NT2/D1 (cell line): ENCODE measurements around a stretch of chr6.

GRCh38 chr6:165409428-165409854 lies 100.0 kb upstream of the C6orf118 start:
- RRBS, 2 experiments = no CpG with 5 or more reads among the region's 14 CpGs

DNA sequence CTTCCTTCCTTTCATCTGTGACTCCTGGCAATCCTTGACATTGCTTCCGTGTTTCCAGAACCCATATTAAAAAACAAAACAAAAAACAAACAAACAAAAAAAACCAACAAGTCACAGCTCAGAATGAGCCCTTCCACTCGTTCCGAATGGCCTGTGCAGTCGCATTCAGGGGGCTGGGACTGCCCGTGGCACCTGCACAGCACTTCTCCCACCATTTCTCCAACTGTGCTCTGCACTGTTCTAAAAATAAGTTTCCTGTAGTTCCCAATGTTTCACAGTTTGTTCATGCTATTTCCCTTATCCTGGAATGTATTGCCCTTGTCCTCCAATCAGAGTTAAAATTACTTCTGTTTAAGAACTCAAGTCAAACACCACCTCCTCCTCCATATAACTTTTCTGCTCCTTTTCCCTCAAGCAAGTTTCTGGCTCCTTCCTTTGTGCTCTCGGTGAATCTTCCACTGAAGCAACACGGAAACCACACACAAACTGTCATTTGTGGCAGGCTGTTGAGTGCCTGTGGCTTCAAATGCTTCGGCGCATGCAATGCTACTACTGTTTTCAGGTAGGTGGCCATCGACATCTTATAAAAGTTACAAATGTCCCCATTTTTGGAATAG lies 57.8 kb downstream of the PDE10A start:
- RRBS, 2 experiments = no CpG with 5 or more reads among the region's 10 CpGs

- RRBS, 2 experiments = no CpG with 5 or more reads among the region's 7 CpGs
Measured at GRCh38 chr6:165656700-165657145, 6.3 kb downstream of the PDE10A start.

GRCh38 chr6:165661843-165662118 lies 1.3 kb downstream of the PDE10A start:
- RRBS, 2 experiments = under 1 to 4% methylated on average over 5 of the region's 28 CpGs

GRCh38 chr6:165694163-165694556 lies 31.1 kb upstream of the PDE10A start:
- RRBS, 2 experiments = no CpG with 5 or more reads among the region's 10 CpGs

DNA sequence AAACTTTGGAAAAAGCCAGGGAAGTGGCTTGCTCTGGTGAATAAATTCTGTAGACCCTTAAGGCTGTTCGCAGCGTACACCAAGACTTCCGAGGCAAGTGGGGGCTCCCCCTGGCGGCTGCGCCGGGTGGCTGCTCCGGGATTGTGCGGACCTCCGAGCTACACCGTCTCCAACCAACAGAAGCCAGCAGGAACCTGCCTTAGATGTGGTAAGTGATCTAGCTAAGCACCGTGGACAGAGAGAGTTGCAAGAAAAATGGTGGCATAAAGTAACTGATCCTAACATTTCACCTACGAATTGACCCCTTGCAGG lies 69.7 kb downstream of the TBXT start:
- RRBS, 2 experiments = no CpG with 5 or more reads among the region's 12 CpGs

DNA sequence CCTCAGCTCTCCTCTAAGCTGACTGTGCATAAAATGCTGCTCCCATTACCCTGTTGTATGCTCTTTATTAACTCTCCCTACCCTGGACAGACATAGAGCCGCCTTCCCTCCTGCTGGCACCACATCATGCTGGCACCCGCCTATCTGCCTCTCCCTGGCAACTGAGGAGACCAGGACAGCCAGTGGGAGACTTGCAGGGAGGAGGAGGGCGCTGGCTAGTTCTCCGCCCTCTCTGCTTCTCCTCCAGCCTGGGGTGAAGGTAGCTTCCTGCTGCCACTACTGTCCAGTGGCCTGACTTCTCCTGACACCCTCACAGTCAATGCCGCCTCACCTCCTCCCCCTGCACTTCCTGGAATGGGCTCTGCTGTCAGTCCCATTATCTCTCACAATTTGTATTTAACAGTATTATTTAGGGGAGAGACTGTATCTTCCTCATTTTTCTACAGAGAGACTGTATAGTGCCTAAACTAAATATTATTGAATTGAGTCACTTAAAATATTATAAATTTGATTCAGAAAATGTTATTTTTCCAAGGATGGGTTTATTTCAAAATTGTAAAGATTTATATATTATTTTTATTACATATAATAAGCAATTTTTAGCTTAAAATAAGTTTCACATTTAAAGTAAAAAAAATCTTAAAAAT lies 11.1 kb upstream of the PRR18 start:
- RRBS, 2 experiments = no CpG with 5 or more reads among the region's 5 CpGs

- RRBS, 2 experiments = no CpG with 5 or more reads among the region's 6 CpGs
Measured at GRCh38 chr6:166351818-166352538, 9.6 kb upstream of the SFT2D1 start.

DNA sequence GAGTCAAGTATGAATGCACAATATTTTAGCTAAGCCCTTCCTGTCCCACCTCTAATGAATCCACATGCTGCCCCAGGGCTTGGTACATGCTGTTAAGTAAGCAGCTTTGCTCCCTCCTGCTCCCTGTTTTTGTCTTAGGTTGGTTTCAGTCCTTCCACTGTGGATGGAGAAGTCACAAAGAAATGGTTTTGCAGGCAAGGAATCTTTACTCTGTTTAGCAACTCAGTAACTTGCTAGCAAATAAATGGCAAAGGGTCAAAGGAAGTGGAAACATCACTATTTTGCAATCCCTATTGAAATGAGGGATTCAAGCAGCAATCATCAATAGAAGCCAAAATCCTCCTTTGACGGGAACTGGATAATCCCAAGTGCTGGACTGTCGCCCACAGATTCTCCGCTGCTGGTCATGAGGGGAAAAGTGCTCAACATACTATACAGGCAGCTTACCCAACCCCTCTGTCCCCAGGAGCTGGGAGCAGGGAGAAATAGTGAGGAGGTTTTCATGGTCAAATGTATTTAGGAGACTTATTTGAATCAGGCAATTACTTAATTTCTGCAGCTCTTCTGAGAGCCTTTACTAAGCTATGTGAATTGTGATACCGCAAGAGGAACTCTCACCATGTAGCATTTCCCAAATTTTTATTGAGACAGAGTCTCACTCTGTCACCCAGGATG lies 5.2 kb upstream of the MPC1 start:
- RRBS, 2 experiments = no CpG with 5 or more reads among the region's 4 CpGs

- RRBS, 2 experiments = no CpG with 5 or more reads among the region's 6 CpGs
Measured at GRCh38 chr6:166394468-166394961, 11.8 kb upstream of the MPC1 start.

GRCh38 chr6:166512501-166512937 lies 74.0 kb downstream of the RAMACL start:
- RRBS, 2 experiments = 93 to 100% methylated on average over 3 of the region's 7 CpGs

GRCh38 chr6:166538623-166538844 lies 47.9 kb downstream of the RAMACL start:
- RRBS, 2 experiments = no CpG with 5 or more reads among the region's 7 CpGs

- RRBS, 2 experiments = no CpG with 5 or more reads among the region's 15 CpGs
Measured at GRCh38 chr6:166612657-166613505, 14.2 kb downstream of the RPS6KA2 start.

DNA sequence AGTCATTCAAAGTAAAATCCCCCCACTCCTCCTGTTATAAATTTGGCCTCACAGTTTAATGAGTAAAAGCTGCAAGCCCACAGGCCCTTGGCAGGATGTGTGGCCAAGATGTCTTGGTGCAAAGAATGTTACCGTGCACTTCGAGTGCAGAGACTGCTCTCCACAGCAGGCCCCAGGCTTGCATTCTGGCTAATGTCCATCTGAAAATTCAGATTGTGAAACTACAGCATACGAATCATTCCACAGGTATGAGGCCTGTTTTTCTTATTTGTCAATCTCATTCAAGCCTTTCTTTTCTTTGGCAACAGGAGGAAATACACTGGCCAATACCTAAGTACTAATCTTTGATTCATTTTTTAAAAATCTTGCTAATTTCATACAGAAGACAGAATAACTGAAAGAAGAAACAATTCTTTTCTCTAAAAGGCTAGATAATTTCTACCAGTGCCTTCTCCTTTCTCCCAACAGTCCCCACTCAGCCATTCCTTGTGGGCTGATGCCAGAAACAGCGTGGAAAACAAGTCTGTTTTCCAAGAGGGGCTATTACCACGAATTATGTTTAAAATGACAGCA lies 7.0 kb downstream of the RPS6KA2 start:
- RRBS, 2 experiments = no CpG with 5 or more reads among the region's 5 CpGs

DNA sequence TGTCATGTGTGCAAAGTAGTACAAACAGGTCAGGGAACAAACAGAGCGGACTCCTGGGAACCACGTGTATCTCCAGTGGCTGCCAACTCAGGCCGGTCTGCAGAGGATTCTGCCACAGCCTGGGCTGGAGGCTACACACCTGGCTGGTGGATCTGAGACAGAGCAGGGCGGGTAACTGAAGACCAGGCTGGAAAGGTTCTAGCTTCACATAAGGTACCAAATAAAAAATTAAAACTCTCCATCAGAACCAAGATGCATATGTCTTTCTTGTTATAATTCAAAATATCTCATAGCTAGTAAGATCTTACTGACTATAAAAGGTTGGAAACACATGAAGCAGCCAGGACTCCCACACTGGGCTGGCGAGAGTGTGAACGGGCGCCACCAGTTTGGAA lies 28.4 kb upstream of the RPS6KA2 start:
- RRBS, 2 experiments = no CpG with 5 or more reads among the region's 7 CpGs

- RRBS, 2 experiments = no CpG with 5 or more reads among the region's 11 CpGs
Measured at GRCh38 chr6:166675766-166676312, 48.8 kb upstream of the RPS6KA2 start.

DNA sequence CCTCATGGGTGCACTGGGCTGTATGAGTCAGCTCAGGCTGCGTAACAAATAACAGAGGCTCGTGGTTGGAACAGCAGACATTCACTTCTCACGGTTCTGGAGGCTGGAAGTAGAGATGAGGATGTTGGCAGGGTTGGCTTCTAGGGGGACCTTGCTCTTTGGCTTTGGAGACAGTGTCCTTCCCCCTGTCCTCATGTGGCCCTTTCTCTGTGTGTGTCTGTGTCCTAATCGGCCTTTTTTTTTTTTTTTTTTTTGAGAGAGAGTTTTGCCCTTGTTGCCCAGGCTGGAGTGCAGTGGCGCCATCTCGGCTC lies 117.8 kb upstream of the RPS6KA2 start:
- RRBS, 2 experiments = no CpG with 5 or more reads among the region's 6 CpGs

DNA sequence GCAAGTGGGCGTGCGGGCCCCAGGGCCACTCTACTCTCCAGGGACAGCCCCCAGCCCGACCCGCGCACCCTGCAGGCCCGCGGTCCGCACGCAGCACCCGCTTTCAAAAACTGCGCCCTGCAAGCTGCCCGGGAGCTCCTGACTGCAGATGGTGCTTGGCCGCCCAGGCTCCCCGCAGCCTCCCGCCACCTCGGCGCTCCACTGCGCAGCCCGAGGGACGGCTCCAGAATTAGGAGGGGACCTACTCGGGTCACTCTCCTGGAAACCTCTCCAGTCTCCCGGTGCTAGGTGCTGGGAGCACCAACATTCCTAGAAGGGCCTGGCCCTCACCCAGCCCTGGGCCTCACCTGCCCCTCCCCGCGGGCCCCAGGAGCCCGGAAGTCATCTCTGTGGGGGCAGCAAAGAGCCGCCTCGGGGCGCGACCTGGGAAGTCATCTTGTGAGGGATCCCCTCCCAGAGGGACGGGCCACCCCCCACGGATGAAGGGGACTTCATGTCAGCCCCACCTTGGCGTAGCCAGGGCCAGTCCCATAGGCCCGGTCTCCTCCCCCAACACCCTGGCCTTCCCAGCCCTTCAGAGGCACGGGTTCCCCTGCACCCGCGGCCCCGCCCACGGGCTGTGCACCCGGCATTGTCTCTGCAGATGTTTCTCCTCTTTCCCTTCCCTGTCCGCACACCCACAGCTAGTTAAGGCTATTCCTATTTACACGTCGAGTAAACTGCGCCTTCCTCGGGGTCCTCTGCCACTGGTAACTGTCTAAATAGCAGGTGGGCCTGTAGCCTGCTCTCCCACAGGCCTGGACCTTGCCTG lies 736 bp upstream of the RNASET2 start:
- RRBS, 2 experiments = 2 to 41% methylated on average over 9 to 10 of the region's 44 CpGs

GRCh38 chr6:166998630-166999145 lies 509 bp upstream of the CEP43 start:
- RRBS, 2 experiments = under 1 to 1% methylated on average over 41 of the region's 56 CpGs